Melanocyte of skin (primary cell): ENCODE data around the genes NPAS1 and SAE1.

GRCh38 chr19:46785878-46787075 is 2.1 kb downstream of the SLC1A5 start:
- CAGE, long polyA plus RNA, 2 experiments: no peak in any of the 2 experiments

DNA sequence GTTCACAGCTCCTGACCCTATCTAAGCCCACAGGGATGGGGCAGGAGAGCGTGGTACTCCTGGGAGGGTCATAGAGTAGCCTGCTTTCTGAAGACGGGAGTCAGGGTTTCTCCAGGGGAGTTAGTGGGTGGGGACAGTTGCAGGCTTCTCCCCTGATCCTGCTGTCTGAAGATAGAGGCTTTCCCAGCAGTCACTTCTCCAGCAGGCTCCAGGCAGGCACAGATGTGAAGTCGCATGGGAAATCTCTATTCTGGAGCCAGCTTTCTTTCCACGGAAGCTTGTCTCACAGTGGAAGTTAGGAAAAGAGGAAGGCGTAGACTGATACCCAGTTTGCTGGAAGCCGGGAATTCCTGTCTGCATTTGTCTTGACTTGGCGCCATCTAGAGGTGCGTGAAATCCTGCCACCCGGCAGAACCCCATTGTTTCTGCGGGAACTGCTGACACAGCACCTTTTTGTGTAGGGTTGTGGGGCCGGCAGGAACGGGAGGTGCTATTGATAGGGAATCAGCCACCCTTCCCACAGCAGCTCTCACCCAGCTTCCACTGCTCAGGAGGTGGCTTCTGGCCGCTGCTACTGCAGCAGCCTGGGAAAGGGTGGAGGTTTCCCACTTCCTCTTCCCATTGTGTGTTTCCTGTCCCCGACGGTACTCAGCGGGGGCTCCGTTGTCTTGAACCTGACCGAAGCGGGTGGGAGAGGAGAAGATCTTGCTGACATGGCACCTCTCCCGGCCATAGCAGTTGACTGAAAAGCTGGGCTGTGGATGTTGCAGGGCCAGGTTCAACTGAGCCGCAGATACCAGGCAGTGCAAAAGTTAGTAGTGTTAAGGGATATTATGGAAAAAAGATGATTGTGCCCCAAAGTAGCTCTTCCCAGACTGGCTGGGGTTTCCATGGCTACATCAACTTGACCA is 28.4 kb upstream of the NPAS1 start:
- CAGE, long polyA plus RNA, 2 experiments: no peak in any of the 2 experiments

DNA sequence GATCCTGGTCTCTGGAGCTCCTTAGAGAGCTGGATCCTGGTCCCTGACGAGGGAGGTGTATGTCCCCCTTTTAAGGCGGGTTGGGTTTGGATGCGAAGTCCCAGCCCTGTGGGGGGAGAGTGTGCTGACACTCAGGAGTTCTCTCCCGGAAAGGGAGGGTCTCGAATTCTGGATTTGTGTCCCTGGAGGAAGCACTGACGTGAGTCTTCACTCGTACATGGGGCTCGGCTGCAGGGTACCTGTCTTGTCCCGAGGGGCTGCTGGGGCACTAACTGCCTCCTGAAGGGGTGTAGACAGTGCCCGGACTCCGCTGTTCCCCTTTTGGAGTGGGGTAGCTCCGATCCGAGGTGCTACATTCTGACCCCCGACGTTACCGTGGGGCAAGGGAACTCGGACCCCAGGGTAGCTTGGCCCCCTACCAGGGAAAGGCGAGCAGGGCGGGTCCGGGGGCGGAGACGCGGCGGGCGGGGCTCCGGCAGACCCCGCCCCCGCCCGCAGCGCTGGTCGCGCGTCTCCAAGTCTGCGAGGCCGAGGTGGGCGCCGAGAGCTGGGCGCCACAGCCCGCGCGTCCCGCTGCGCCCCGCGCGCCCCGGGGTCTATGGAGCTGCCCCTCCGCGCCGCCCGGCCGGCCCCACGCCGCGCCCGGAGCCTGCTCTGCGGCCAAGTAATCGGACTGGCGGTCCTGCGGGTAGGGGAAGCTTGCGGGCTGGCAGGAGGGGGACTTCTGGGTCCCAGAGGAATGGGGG is at the start of gene NPAS1:
NPAS1 (plus strand) TSS at position 528 of the 746 bp plus-strand sequence.
- CAGE, long polyA plus RNA, 2 experiments: no peak in any of the 2 experiments

GRCh38 chr19:47130459-47131400 is at the start of gene SAE1:
TSS of gene SAE1 (plus strand) at chr19:47130835.
- CAGE, long polyA plus RNA, 2 experiments: start-site peak on the plus strand in 1 of 2 experiments, at chr19:47130849-47130968 at its widest, 186 to 335 reads per replicate

- CAGE, long polyA plus RNA, 2 experiments: no peak in any of the 2 experiments
Observed at GRCh38 chr19:47158810-47159474, 28.3 kb downstream of the SAE1 start.

DNA sequence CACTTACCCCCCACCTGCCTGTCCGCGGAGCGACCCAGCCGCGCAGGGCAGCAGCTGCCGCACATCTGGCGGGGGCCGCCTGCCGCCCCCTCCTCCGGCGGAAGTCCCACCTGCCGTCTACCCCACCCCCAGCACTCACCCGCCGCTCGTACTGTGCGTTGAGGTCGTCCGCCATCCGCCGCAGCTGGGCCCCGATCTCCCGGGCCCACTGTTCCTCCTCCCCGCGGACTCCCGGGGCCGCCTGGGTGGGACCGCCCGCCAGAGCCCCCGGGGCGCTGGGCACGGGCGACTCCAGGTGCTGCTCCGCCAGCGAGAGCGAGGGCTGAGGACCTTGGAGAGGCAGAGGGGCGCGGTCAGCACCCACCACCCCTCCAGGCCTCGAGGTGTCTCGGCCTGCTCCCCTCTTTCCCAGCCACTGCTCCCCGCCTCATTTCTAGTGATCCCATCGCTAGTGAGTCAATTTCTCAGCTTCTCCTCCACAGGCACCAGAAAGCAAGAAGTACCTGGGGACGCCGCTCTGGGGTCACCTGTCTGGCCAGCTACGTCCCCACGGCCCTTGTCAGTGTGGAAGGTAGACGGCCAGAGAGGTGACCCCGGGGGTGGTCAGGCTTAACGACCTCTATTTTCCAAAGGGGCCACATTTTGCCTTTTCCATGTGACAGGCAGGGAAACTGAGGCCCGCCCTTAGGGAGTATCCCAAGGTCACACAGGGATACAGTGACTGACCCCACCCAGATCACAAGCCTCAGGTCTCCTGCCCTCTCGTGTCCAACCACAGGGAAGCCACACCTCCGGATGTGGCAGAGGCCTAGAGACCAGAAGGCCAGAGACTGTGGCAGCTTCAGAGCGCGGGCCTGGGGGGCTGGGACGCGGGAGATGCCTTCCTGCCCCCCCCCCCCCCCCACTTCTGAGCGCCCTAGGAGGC is 4.3 kb downstream of the BBC3 start:
- CAGE, long polyA plus RNA, 2 experiments: no peak in any of the 2 experiments

DNA sequence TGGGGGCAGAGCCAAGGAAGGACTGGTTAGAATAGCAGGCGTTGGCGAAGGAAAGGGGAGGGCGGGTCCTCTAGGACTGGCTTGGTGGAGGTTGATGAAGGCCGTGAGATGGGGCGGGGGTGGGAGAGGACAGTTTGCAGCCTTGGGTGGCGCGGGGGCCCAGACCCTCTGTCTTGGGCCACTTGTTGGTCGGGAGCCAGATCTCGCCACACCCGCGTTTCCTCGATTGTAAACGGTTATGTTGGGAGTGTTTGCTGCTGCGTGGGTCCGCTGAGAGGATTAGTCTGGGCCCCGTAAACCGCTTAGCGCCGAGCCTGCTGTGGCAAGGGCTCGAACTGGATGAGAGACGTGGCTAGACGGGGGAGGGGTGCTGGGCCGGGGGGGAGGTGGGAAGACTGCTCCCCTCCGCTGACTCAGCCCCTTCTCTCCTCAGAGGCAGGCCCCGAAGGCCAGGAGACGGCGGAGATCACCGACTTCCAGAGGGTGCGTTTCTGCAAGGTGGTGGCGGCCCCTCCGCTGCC is 1.7 kb upstream of the INAFM1 start:
- CAGE, long polyA plus RNA, 2 experiments: no peak in any of the 2 experiments

DNA sequence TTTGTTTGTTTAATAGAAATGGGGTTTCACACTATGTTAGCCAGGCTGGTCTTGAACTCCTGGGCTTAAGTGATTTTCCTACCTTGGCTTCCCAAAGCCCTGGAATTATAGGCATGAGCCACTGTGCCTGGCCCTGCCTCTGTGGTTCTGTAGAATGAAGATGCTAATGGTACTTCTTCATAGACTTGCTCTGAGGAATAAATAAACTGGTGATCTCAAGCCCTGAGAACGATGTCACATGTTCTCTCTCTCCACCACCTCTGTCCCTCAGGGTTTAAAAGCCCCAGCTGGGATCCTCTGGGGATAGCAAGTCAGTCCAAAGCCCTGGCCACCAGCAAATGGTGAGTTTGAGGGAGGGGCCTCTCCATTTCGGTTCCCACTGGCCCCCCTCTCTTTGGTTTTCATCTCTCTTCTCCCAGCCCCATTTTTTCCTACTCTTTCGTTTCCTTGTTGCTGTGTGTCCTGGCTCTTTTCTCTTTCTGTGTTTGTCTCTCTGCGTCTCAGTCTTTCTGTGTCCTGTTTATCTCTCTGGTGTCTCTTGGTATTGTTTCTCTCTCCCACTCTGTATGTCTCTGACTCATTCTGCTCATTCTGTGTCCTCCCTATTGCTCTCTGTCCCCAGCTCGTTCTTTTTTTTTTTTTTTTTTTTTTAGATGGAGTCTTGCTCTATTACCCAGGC is 3.0 kb downstream of the INAFM1 start:
- CAGE, long polyA plus RNA, 2 experiments: no peak in any of the 2 experiments

DNA sequence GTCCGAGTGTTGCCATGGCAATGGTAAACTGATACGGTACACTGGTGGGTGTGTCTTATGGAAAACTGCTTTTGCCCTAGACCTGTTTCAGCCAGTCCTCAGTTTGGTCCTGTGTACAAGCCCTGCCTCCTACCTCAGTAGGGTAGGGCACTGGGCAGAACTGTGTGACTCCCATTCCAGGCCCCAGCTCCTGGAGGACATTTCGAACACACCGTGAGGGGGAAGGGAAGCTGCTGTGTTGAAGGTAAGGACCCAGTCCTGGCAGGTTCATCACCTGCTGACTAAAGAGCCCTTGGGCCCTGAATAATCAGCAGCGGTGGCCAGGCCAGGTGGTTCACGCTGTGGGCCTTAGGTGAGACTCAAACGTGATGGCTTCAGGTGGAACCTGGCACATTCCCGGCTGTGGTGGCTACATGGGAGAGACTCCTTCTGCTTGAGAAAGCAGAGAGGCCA is 15.2 kb downstream of the INAFM1 start:
- CAGE, long polyA plus RNA, 2 experiments: no peak in any of the 2 experiments

DNA sequence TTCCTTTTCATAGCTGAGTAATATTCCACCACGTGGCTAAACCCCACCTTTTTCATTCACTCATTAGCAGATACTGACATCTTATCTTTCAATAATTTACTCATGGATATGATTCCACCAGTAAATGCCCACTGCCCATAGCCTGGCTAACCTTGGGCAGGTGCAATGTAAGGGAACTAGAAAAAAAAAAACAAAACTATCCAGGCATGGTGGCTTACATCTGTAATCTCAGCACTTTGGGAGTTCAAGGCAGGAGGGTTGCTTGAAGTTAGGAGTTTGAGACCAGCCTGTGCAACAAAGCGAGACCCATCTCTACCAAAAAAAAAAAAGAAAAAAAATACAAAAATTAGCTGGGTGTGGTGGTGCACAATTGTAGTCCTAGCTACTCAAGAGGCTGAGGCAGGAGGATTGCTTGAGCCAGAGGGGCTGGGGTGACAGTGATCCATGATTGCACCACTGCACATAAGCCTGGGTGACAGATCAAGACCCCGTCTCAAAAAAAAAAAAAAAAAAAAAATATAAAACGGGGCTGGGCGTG is 7.1 kb downstream of the C5AR1 start:
- CAGE, long polyA plus RNA, 2 experiments: no peak in any of the 2 experiments

- CAGE, long polyA plus RNA, 2 experiments: no peak in any of the 2 experiments
Observed at GRCh38 chr19:47487052-47488235, 3.4 kb upstream of the KPTN start.

GRCh38 chr19:47488949-47489375 is 4.9 kb upstream of the KPTN start:
- CAGE, long polyA plus RNA, 2 experiments: no peak in any of the 2 experiments

GRCh38 chr19:47499963-47500822 is 14.7 kb downstream of the NAPA start:
- CAGE, long polyA plus RNA, 2 experiments: no peak in any of the 2 experiments

DNA sequence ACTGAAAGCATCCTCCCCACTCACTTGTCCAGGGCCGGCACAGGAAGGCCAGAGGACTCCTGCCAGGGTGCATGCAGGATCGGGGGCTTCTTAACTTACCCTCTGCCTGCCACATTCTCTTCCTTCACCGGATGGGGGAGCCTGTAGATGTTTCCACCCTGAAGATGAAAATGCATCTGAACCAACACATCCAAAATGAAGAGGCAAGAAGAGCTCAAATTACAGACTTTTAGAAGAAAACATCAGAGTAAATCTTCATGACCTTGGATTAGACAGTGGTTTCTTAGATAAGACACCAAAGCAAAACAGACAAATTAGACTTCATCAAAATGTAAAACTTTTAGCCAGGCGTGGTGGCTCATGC is 25.9 kb upstream of the NAPA start:
- CAGE, long polyA plus RNA, 2 experiments: no peak in any of the 2 experiments

DNA sequence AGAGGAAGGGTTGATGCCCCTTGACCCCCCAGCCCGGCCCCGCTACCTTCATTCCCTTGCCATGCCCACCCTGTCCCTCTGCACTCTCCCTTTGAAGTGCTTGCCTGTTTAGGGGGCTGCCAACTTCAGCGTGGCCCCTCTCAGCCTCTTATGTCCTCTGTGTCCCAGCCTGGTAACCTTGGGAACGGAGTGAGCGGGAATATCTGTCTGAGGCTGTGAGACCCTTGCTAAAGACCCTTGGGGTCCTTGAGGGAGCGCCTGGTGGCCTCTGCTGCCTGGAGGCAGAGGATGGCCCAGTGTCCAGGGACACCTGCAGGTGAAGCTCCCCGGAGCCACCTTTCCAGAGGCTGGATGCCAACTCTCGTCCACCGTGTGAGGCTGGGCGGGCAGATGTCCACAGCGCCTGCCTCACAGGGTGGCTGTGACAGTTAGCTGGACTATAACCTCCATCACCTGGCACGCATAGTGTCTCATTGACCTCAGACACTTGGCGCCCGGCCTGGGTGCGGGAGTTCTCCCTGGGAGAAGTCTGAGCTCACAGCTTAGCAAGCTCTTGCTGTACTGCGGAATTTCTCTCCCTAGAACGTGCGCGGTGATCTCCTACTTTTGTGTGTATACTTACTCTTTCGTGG is 9.7 kb downstream of the BICRA start:
- CAGE, long polyA plus RNA, 2 experiments: no peak in any of the 2 experiments

GRCh38 chr19:47623320-47623904 is 14.5 kb downstream of the BICRA start:
- CAGE, long polyA plus RNA, 2 experiments: no peak in any of the 2 experiments

- CAGE, long polyA plus RNA, 2 experiments: no peak in any of the 2 experiments
Observed at GRCh38 chr19:47660259-47660765, 51.4 kb downstream of the BICRA start.

DNA sequence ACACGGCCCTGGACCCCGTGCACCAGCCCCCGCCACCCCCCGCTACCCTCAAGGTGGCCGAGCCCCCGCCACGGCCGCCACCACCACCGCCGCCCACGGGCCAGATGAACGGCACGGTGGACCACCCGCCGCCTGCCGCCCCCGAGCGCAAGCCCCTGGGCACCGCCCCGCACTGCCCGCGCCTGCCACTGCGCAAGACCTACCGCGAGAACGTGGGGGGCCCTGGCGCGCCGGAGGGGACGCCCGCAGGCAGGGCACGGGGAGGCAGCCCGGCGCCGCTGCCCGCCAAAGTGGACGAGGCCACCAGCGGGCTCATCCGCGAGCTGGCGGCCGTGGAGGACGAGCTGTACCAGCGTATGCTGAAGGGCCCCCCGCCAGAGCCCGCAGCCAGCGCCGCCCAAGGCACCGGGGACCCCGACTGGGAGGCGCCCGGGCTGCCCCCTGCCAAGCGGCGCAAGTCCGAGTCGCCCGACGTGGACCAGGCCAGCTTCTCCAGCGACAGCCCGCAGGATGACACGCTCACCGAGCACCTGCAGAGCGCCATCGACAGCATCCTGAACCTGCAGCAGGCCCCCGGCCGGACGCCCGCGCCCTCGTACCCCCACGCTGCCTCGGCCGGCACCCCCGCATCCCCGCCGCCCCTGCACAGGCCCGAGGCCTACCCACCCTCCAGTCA is 11.4 kb upstream of the EHD2 start:
- CAGE, long polyA plus RNA, 2 experiments: no peak in any of the 2 experiments

- CAGE, long polyA plus RNA, 2 experiments: no peak in any of the 2 experiments
Observed at GRCh38 chr19:47752282-47752793, 7.0 kb downstream of the NOP53 start.

GRCh38 chr19:47755570-47756033 is 10.3 kb downstream of the NOP53 start:
- CAGE, long polyA plus RNA, 2 experiments: no peak in any of the 2 experiments